ReNcell CX (cell line): ENCODE measurements around a stretch of chr5.

GRCh38 chr5:168467-168727 lies 22.9 kb upstream of the LRRC14B start:
- PRO-cap, result no peak

- PRO-cap, result no peak
These were observed 1.7 kb upstream of the PDCD6 start for GRCh38 chr5:269303-270545.

DNA sequence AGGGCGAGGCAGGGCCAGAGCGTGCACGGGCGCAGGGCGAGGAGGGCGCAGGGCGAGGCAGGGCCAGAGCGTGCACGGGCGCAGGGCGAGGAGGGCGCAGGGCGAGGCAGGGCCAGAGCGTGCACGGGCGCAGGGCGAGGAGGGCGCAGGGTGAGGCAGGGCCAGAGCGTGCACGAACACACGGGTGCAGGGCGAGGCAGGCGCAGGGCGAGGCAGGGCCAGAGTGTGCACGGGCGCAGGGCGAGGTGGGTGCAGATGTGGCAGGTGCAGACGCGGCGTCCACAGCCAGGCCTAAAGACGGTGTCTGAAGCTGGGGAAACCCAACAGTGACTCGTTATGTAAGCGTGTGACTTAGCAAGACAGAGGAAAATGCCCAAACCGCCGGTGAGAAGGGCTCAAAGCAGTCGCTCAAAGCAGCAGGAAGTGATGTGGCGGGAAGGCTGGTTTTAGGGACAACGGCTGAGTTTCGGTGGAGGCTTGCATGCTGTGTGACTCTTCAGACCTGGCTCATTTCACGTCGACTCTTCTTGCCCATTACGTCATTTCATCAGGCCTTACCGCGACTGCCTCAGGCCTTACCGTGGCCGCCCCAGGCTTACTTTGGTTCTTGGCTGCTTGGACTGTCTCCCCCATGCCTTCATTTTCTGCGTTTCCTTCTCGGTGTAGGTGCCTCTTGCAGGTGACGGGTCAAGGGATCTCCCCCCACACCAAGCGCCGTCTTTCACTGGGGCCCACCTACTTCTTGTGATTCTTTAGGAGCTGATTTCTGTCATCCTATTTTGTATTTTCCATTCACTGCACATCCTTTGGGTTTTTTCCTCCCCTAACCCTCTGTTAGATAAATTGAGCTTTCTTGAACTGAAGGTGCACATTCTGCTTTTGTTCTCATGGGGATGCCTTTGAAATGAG lies 50.5 kb upstream of the EXOC3 start:
- PRO-cap, result no peak

- PRO-cap, result no peak
These were observed 22.1 kb downstream of the SLC9A3 start for GRCh38 chr5:501948-502680.

DNA sequence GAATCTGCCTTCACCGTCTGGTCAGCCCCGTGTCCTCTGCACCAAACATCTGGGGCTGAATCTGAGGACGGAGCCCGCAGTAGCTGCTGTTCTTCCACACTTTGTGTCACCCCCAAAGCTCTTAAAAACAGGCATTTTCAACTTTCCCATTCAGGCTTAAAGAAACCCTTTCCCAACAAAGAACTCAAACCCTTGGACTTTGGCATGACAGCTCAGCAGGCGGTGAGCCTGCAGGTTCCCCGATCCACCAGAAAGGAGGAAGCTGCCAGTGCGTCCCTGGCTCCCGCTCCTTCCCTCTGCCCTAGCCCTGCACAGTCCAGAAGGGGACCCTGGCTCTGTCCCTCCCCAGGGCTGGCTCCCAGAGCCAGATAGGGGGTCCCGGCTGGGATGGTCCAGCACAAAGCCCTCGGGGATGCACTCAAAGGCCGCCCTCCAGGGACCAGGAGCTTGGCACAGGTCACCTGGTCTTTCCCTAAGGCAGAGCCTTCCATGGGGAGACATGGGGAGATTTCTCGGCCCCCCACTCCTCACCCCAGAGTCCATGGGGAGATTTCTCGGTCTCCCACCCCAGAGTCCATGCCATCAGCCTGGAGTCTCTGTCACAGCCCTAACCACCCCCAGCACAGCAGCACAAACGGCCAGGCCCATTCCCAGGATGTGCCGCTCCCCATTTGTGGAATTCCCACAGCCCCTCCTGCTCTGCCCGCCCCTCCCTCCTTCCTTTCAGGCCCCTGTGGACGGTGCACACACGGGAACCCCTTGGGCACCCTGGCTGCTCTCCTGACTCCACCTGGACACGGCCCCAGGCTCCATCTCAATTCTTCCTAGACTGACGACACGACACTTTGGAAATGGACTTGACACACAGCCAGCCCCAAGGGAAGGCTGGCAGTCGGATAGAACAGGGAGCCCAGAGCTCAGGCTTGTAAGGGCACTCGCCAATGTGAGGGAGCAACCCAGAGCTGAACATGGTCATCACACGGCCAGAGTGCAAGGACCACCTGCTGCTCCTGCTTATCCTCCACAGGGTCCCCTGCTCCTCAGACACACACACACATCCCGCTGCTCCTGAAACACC lies 9.3 kb downstream of the SLC9A3 start:
- PRO-cap, result no peak

DNA sequence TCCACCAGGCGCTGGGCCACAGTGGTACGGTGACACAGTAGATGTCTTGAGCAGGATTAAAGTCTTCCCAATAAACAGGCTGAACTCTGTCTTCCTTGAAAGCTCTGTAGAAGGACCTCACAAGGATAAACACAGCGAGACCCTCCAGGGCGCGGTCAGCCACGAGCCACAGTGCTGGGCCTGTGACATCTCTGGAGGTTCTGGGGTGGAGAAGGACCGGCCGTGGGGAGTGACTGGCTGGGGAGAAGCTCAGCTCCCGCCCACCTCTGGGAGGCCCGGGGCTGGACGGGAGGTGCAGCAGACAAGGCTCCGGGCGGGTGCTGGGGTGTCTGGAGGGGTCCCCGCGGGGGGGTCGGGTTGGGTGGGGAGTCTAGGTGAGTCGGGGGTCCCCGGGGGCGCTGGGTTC lies 583 bp upstream of the CEP72 start:
- PRO-cap, result bidirectional peak, plus-strand start at position 269 of the sequence, minus-strand start at position 196 of the sequence

- PRO-cap, result no peak
These were observed 1.6 kb downstream of the CEP72 start for GRCh38 chr5:613753-614202.

GRCh38 chr5:642584-643130 lies 30.5 kb downstream of the CEP72 start:
- PRO-cap, result no peak

DNA sequence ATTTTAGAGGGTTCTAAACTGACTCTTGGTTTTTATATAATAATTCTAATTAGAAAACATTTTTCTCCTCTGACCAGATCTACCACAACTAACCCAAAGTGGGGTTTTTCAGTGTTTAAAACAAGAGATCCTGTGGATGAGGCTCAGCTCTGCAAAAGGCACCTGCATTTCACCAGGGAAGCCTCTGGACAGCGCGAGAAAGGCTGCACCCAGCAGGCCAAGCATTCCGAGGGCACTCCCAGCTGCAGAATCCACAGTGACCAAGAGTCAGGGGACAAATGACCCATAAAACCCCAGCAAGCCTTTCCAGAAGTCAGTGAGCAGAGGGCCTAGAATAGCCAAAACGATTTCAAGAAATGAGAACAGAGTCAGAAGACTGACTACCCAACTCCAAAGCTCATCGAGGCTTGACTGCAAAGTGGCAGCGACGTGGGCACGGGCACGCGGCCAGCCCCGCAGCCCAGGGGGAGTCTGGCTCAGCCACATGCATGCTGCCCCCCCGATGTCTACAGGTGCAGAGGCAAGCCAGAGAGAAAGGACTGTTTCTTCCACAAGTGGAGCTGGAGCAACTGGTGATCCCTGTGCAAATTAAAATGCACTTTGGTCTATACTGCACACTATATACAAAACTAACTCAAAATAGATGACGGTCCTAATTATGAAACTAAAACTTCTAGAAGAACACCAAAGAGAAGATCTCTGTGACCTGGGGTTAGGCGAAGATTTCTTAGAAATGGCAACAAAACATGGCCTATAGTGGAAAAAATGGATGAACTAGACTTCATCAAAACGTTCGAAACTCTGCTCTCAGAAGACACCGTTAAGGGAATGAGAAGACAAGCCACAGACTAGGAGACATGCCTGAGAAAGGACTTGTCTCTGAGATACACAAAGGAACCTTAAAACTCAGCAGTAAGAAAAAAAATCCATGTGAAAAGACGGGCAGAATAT lies 26.1 kb downstream of the TPPP start:
- PRO-cap, result no peak

- PRO-cap, result no peak
These were observed 25.4 kb downstream of the ZDHHC11B start for GRCh38 chr5:759029-759617.

GRCh38 chr5:862077-862945 lies 11.5 kb upstream of the ZDHHC11 start:
- PRO-cap, result no peak

DNA sequence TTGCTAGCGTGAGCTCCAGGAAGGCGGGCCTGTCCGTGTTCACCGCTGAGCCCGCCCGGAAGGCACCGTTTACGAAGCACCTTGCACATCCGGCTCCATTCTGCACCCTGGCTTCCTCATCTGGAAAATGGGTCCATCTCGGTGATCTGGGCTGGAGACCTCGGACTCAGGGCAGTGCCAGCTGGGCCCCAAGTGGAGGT lies 52.5 kb upstream of the NKD2 start:
- PRO-cap, result no peak

DNA sequence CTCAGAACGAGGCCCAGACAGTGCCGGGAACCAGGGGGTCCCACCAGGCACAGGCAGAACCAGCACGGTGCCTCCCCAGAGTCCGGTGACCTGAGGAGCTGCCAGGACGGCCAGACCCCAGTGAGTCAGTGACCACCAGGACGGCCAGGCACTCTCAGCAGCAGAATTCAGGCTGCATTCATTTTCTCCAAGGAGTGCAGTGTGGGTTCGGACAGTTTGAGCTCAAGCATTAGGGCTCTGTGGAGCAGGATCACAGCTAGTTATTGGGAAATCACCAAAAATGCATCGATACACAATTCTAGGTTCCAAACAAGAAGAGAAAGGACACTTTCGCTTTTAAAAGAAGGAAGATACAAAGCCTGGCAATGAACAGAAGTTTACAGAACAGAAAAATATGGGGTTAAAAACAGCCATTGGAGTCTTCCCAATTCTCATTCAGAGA lies 43.6 kb upstream of the NKD2 start:
- PRO-cap, result no peak

DNA sequence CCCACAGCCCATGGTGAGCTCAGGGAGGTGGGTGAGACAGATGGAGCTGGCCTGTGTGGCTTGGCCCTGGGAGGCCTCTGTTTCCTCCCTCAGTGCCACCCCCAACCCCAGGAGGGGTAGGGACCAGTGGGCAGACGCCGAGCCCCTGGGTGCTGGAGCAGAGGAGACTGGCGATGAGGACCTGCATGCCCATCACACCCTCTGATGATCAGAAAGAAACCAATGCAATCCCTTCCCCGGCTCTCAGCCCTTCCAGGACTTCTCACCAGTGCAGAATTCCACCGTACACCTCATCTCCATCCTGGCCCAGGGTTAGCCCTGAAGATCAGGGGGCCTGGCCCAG lies 17.1 kb upstream of the NKD2 start:
- PRO-cap, result no peak

DNA sequence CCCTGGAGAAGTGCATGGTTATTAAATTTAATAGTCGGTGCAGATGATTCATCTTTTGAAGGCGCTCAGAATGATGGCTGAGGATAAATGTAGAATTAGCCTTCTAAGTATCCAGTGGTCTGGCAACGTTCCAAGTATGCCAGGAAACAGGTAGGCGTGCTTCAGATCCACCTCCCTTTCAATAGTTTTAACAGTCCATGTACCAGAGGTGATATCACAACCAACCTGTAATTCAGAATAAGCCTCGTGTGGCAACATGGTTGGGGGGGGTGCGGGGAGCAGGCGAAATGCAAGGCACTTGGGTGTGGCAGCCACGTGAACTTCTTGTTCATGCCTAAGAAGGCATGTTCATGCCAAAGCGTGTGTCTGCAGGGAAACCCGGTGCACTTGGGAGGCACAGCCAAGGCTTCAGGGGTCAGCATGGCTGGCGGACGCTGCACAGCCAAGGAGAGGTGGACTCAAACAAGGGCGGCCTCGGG lies 5.2 kb upstream of the NKD2 start:
- PRO-cap, result no peak

- PRO-cap, result no peak
These were observed 19.8 kb downstream of the SLC12A7 start for GRCh38 chr5:1092057-1092469.

DNA sequence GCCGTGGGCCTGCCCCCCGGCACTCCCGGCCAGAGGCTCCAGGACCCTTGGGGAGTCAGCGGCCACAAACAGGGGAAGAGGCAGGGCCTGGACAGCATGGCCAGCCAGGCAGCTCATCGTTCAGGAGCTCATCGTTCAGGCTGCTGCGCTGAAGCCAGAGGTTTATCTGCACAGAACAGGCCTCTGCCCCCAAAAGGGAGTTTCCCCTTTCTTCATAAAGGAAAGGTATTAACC lies 6.5 kb downstream of the SLC12A7 start:
- PRO-cap, result no peak

GRCh38 chr5:1127761-1128581 lies 16.1 kb upstream of the SLC12A7 start:
- PRO-cap, result no peak

- PRO-cap, result no peak
These were observed 18.5 kb upstream of the SLC12A7 start for GRCh38 chr5:1130039-1131014.

GRCh38 chr5:1334953-1335399 lies 9.9 kb downstream of the CLPTM1L start:
- PRO-cap, result no peak